Fibroblast of the aortic adventitia (primary cell): ENCODE data around the gene PLA2G12A.

- CAGE, long polyA plus RNA = no peak
Observed at GRCh38 chr4:108054135-108054459, 64.4 kb downstream of the HADH start.

DNA sequence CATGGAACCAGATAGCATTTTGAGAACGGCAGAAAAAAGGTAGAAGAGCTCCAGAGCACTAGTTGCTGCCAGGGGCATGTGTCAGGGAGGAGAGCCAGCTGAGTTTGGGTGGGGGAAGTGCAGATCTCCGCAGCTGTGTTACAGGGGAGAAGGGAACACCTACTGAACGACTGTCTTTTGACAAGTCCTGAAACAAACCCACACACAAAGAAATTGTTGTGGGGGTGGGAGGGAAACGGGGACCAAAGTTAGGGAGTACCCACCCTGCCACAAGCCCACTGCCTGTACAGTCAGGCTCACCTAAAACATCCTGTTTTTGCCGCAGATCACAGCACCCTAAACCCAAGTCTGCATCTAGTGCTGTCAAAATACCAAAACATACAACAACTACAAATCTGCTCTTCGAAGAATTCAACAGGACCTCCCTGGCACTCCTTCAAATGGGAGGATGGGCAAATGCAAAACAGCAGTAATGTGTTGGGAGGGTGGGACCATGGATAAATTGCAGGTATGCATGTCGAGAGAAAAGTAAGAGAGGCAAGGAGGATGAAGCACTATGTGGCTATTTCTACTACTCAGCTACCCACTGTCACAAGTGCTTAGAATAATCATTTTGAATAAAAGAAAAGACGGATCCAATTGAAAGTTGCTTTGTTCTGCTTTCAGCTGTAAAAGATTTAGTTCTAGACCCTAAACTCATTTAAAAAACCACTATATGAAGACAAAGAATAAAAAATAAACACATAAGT, 55.3 kb downstream of the LEF1 start:
- CAGE, long polyA plus RNA = no peak

GRCh38 chr4:108867215-108867631, 104.4 kb upstream of the ETNPPL start:
- CAGE, long polyA plus RNA = no peak

DNA sequence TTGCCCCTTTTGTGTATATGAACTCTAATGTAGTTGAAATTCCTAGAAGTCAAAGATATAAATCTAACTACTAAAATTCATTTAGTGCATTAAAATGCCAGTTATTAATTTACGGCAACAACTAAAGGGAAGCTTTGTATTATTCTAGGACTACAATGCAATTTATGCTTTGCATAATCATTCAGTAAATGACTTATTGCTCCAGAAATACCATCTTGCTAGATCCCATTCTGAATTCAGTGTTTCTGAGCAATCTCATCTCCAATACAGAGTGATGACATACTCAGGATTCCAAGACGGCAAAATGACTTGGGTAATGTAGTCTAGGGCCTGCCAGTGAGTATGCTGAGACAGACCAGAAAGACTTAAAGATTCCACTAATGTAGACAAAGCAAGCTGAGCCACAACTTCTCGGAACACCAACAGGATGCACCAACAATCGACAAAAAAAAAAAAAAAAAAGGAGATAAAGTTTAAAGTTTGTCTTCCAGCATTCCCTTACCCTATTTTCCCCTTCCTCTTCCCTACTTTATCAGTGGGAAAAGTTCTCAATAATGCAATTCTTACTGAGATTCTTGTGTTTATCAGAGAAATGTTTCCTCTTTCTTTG, 953 bp upstream of the SEC24B start:
- CAGE, long polyA plus RNA = no peak

- CAGE, long polyA plus RNA = no peak
Observed at GRCh38 chr4:109495059-109495577, 61.5 kb downstream of the SEC24B start.

DNA sequence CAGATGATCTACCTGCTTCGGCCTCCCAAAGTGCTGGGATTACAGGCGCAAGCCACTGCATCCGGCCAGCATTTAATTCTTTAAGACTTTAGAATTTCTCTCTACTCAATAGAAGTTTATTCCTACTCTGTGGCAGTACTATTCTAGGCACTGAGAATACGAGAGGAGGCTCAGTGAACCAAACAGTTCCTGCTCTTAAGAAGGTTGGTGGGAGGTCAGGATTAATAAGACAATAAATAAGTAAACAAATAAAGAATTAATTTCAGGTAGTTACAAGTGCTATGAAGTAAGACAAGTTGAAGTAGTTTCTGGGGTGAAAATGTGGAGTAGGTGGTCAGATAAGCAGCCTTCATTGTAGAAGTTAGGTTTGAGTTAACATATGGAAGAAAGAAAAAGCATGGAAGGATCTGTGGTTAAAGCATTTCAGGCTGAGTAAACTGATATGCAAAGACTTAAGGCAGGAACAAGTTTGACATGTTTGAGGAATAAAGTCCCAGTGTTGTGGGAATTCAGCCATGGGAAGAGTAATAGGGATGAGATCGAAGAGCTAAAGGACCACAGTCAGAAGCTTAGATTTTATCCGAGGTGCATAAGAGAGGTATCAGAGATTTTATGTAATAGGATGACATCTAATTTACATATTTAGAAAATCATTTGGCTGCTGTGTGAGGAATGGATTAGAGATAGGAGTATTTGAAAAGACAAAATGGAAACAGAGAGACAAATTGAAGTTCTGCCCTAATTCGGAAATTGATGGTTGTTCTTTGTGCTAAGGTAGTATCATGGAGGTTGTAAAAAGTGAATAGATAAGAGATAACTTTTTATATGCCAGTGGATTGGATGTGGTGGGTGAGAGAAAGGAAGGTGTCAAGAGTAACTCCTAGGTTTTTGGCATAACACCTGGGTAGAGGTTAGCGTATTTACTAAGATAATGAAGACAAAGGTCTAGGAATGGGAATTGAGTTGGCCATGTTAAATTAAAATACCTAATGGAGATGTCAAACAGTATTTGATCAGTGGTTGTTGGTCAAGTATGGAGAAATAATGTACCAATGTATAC, 58.0 kb upstream of the MCUB start:
- CAGE, long polyA plus RNA = no peak

GRCh38 chr4:109527175-109527494, 32.9 kb upstream of the MCUB start:
- CAGE, long polyA plus RNA = no peak

DNA sequence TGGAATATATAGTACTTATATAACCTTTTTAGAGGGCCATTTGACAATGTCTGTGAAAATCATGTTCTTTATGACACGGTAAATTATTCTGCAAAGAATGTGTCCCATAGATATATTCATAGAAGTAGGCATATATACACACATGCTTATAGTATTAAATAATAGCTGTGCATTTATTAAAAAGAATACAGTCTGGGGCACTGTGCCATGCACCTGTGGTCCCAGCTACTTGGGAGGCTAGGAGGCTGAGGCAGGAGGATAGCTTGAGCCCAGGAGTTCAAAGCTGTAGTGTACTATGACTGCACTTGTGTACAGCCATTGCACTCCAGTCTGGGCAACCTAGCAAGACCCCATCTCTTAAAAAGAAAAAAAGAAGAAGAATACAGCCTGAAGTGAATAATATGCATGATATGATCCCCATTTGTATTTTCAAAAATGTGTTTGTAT, 22.7 kb upstream of the MCUB start:
- CAGE, long polyA plus RNA = no peak

DNA sequence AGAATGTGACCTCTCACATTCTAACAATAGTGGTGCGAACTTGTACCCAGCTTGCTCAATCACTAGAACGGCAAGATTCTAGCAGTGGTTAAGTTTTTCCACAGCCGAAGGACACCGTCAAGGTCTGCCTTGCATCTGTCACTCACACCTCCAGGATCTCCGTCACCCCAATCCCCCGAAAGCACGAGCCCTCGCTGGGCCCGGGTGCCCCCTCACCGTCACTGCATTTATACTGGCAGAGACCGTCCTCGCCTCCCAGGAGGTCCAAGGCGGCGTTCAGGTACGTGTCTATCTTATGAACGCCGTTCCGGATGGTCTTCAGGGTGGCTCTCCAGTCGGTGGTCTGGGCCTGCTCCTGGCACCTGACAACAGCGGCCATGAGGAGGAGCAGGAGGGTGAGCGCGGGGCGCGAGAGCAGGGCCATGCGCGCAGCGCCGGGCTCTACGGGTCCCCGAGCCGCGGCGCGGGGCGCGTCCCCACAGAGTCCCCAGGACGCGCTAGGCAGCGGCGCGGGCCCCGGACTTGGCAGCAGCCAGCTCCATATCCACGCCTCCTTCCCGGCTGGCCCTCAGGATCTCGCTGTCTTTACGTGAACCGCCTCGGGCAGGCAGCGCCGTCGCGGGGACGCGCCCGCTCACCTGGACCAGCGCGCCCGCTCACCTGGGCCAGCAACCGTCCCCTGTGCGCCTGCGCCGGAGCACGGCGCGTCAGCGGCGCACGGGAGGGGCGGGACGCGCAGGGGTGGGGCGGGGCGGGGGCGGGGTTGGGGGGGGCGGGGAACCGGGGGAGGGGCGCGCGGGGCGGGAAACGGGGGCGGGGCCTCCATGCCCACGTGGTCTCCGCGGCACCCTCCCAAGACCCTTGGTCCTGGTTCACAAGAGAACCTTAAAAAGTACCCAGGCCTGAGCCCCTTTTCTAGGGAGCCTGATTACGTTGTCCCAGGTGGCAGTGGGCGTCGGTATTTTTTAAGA, at the start of gene PLA2G12A:
Gene PLA2G12A, minus strand, starts transcription at position 685 of the 971 bp plus-strand sequence.
- CAGE, long polyA plus RNA = no peak

GRCh38 chr4:110641934-110642256, 19.0 kb upstream of the PITX2 start:
- CAGE, long polyA plus RNA = no peak

DNA sequence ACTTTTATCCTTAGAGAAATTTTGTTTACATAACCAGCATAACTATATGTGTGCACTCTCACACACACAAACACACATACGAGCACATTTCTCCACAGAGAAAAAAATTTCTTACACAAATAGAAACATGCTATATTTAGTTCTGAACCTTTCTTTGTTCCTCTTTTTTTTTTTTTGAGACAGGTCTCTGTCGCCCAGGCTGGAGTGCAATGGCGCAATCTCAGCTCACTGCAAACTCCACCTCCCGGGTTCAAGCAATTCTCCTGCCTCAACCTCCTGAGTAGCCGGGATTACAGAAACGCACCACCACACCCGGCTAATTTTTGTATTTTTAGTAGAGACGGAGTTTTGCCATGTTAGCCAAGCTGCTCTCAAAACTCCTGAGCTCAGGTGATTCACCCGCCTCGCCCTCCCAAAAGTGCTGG, 6.2 kb downstream of the TIFA start:
- CAGE, long polyA plus RNA = no peak

DNA sequence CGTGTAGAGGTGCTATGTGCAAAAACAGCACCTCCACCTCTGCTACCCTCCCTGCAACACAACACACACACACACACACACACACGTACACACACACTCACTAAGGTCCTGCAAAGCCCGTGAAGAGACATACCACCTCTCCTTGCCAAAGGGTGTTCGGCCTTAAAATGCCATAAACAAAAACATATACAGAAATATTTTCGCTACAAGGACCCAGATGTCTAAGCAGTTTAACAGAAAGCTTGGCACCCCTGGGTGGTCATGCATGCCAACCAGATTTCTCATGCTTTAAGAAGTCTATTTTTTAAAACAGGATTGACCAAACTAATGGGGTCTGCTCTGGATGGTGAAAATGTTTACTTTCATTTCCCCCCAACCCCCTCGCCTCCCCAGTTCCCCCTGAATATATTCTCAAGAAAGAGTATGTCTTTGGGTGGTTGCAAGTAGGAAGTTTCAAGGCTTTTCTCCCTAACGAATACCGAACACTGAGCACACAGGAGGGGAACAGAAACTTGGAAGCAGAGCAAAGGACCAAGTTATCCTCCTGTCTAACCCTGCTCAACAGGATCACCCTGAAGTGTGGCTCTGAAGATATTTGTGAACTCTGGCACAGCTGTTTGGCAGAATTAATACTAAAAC, 1.4 kb downstream of the TIFA start:
- CAGE, long polyA plus RNA = no peak

GRCh38 chr4:113453665-113454131, 307.8 kb downstream of the CAMK2D start:
- CAGE, long polyA plus RNA = no peak

- CAGE, long polyA plus RNA = no peak
Observed at GRCh38 chr4:113467620-113468002, 293.9 kb downstream of the CAMK2D start.

GRCh38 chr4:117325308-117325727, 239.9 kb upstream of the TRAM1L1 start:
- CAGE, long polyA plus RNA = no peak

GRCh38 chr4:118741300-118741891, 56.2 kb downstream of the METTL14 start:
- CAGE, long polyA plus RNA = no peak

DNA sequence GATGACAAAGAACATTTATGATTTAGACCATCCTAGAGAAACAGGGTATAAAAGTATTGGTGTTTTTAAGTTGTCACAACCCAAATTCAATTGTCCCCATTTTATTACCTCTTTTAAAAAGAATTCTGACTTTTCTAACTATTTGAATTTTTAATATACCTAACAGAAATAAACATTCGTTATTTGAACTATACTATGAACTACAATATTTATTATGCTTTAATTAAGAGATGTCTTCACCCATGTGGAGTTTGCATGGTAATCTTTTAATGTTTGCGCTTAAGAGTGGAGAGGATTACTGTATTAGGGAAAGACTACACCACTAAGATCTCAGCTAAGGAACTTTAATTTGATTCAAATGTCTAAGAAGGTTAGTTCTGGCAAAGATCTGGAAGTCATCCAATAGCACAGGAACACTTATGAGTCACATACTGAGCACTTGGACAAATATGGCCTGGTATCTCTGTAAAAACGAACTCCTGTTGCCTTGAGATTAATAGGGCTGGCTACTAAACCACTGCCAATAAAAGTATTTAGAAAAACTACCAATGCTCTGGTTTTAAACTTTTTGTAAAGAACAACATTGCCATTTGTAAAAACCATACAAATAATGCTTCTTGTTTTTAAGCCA, 70.7 kb downstream of the SEC24D start:
- CAGE, long polyA plus RNA = no peak

GRCh38 chr4:118865172-118865538, 23.5 kb upstream of the SYNPO2 start:
- CAGE, long polyA plus RNA = no peak

GRCh38 chr4:118889329-118889754, 688 bp downstream of the SYNPO2 start:
- CAGE, long polyA plus RNA = no peak

DNA sequence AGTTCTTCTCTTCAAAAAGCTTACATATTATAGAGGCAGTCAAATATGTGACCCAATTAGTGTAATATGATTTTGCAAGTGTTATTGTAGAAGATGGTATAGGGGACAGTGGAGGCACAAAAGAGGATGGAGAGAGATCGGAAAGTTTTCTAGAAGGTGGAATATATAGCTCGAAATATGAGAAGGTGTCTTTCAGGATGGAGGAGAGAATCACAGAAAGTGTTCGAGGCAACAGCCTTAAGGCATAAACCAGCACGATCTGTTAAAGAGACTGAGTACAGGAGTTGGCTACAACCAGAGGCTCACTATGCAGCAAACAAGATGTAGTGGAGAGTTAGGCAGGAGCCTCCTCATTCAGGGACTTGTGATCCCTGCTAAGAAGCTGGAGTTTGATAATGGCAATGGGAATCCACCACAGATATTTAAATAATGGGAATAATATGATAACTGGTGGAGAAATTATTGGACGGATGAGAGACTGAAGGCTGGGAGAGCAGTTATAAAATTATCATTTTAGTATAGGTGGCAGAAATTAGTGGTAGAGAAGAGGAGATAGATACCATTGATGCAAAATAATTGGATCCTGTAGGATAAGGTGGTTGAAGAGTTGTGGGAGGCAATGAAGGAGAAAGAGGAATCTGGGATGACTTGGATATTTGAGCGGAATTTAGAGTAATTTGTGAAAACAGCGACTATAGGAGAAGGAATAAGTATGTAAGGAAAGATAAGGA, 31.0 kb downstream of the SYNPO2 start:
- CAGE, long polyA plus RNA = no peak